Paraaortic lymph node (tissue), 1 donor: ENCODE data around the gene CLCN4.

GRCh38 chrX:2708573-2709451 lies 17.7 kb downstream of the CD99 start:
- PRO-cap, result no peak

DNA sequence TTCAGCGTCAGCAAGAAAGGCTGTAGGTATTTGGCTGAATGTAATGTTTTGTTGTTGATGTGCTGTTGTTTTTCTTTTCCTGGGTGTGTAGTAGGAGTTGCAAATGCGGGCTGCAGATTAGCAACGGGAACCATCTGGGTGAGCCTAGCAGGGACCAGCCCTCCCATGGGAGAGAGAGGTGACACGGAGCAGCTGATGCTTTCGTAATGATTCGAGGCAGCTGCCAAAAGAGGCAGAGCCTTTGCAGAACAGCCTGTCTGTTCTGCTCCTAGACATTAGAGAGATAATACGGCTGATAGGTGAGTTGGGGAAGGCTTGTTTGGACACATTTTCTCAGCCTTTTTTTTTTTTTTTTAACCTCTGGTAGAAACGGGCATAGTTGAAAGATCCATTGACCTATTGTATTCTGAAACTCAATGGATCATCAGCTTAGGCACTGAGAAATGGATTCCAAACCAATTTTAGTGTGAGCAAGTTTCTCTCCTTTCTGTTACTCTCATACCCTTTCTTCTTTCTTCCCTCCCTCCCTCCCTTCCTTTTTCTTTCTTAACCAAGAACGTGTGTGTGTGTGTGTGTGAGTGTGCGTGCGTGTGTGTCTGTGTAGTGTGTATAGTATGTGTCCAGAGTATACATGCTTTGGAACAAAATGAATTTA lies 25.4 kb downstream of the ARSF start:
- PRO-cap, result no peak

GRCh38 chrX:3271788-3272370 lies 74.6 kb downstream of the MXRA5 start:
- PRO-cap, result no peak

DNA sequence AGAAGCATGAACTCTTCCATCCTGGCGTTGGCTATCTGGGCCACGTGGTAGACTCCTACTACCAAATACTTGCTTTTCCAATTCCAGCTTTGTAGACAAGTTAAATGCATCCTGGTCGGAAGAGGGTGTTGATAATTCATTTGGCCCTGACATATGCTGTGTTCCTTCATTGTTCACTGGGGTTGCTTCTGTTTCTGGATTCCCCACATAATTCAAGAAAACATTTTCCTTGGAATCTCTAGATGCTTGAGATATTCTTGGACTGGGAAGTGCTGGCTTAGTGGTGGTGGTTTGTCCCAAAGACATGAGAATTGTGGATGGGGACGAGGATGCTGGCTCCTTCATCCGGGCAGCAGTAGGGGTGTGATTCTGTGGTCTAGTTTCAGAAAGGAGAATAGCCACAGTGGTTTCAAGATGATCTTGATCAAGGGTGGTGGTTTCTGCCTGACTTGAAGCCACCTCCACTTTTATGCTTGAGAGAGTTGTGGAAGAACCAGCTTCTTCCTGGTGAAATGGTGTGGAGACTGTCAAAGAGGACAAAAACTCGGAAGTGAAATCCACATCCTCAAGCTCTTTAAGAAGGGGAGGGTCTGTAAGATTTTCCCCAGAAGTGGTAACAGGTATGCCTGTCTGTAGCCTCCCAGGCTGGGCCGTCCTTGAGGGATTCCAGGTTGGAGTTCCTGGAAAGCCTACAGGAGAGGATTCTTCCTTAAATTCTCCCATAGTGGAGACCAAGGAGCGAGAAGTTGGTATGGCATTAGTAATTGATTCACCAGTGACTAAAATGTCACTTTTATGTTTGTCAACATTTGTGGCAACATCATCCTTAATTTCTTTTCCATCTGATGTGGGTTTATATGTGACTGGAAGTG lies 25.3 kb downstream of the MXRA5 start:
- PRO-cap, result no peak

GRCh38 chrX:3817325-3818130 lies 104.1 kb upstream of the PRKX start:
- PRO-cap, result no peak

GRCh38 chrX:6534266-6534708 lies 631 bp downstream of the VCX3A start:
- PRO-cap, result no peak

DNA sequence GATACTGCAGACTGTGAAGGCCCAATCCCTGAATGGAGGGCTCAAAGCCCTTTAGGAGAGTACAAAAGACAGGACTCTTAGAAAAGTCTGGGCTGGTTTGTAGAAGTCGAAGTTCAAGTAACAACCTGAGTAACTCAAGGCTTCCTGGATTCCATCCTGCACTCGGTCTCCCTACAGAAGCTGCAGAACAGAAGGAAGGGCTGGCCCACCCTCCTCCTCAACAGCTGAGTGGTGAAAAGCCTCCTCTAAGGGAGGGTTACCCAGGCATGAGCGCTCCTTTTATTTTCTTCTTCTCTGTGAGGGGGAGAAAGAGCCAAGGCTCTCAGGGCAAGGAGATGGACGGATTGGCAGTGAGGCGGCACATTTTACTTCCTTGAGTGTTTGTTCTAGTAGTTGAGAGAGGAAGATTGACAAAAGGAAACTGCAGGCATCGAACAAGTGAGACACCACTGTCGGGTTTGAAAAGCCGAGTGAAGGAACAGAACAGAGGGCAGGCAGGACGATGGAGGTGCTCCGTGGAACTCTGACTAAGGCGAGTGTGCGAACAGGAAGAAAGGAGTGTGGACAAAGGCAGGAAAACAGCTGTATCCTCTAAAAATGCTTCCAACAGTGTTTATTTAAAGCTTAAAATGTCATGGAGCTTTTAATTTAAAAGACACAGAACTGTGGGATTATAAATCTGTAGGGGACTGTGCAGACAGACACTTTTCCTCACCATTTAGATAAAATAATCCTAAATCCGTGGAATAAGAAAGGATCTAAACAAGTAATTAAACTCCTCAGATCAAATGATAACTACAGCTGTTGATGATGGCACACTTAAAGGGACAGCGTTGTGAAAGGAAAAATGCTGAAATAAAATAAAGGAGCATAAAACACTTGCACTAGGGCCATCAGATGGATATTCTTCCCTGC lies 38.3 kb upstream of the STS start:
- PRO-cap, result no peak

GRCh38 chrX:7109890-7110279 lies 37.6 kb upstream of the STS start:
- PRO-cap, result no peak

GRCh38 chrX:7148556-7148995 lies 623 bp upstream of the PUDP start:
- PRO-cap, result unidirectional peak, minus-strand start at chrX:7148675

GRCh38 chrX:8987607-8988170 lies 46.2 kb downstream of the FAM9B start:
- PRO-cap, result no peak

DNA sequence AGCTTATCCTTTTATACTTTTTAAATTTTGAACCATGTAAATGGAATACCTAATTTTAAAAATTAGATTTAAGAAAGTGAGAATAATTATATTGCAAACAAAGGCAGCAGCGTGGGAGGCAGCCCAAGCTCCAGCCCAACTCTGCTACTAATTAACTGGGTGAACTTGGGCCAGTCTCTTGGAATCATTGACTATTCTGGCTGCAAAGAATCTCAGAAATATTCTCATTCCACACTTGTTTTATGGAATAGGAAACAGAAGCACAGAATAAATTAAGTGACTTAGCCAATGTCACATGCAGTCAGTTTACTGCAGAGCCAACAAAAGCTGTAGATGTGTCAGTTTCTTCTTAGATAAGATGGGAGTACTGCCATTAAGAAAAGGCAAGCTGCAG lies 132.6 kb upstream of the FAM9B start:
- PRO-cap, result no peak

GRCh38 chrX:9456363-9457023 lies 8.4 kb upstream of the TBL1X start:
- PRO-cap, result no peak

DNA sequence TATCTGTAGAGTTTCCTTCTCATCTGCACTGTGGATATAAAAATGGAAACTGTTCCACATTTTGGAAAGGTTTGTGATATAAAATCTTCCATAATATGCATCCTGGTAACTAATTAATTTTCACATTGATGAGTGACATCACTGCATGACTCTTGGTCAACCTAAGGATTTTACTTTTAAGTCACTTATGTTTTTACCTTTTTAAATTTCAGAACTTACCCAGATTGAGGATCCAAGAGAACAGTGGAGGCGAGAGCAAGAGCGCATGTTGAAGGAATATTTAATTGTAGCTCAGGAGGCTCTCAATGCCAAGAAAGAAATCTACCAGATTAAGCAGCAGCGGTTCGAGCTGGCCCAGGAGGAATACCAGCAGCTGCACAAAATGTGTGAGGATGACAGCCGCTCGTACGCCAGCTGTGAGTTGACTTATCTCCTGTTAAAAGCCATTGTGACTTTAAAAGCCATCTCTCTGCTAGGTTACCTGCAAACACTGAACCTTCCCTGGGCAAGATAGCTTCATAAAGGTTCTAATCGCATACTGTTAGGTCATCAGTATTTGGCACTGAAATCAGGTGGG lies 89.6 kb upstream of the CLCN4 start:
- PRO-cap, result no peak

DNA sequence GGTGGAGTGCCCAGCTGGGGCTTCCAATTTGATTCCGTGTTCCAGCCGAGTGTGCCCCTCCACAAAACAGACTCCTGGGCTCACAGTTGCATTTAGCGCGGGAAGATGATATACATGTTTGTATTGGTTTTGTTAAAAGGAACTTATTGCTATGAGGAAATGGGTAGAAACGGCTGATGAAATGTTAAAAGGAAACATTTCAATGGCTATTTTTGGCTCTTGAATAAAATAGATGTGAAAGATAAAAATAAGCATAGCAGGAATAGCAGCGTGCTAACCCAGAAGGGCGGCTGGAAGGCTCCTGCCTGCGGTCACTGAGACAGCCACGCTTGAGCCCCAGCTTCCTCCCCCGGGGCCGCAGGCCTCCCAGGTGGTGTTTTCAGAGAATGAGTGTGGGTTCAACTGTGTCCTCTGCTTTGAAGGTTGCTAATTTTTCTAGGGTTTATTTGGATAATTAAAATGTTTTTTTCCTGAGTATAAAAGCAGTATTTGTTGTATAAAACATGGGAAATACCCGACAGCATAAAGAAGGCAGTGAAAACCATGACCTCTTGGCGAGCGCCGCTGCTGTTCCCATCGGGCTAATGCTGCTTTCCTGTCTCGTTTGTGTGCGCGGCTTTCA lies 34.9 kb upstream of the CLCN4 start:
- PRO-cap, result no peak

GRCh38 chrX:10156348-10157489 lies at the start of gene CLCN4:
CLCN4 (plus strand) TSS chrX:10156975.
- PRO-cap, result unidirectional peak, plus-strand start at chrX:10156835; bidirectional peak, plus-strand start at chrX:10156984, minus-strand start at chrX:10156860

- PRO-cap, result no peak
Measured at GRCh38 chrX:10166570-10167358, 10.0 kb downstream of the CLCN4 start.

DNA sequence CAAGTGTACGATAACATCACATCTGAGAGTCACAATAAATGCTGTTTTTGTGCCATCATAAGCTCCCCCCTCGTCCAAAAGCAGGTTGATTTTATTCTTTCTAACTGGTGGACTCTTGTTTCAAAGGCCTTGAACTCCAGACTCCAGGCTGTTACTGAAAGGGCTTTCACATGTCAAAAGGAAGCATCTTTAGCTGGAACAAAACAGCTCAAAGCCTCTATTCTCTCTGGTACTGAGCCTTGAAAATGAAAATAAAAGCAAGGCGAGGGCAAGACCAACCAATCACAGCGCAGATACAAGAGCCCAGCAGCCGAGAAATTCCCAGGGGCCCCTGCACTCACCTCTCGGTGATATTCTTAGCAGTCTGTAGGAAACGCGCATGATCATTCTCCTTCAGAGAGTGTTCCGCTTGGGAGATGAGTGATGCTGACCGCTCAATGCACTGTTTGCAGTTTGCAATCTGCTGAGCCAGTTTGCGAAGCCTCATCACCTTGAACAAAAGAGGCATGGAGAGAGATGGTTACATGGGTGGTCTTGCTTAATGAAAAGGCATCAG lies 138.2 kb downstream of the MID1 start:
- PRO-cap, result no peak

DNA sequence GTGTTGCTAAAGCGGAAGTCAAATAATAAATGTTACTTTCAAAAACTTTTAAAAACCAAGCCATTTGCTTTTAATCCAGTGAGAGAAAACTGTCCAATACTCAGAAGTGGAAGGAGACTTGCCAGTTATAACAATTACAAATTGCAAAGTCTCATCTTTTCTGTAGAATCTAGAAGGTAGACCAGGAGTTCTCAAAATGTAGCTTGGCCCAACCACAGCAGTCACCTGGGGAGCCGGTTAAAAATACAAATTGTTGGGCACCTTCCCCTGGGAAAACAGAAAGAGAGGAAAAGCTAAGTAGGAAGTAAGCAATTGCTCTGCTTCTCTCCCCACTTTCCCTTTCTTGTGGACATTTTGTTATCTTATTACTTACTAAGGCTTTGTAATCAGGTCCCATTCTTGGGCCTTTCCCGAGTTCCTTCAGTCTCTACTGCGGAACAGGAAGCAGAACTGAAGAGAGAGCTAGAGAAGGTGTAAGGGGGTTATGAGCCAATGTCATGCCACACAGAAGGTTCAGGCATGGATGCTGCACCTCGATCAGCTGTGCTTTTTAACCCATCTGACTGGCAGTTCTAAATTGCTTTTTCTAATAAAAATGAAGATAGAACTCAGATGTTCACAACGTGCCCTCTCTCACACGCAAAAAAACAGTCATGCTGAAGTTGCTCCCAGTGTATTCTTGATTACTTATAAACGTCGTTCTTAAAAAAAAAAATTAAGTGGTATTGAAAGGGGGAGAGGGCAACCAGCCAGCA lies 83.7 kb downstream of the MID1 start:
- PRO-cap, result no peak

DNA sequence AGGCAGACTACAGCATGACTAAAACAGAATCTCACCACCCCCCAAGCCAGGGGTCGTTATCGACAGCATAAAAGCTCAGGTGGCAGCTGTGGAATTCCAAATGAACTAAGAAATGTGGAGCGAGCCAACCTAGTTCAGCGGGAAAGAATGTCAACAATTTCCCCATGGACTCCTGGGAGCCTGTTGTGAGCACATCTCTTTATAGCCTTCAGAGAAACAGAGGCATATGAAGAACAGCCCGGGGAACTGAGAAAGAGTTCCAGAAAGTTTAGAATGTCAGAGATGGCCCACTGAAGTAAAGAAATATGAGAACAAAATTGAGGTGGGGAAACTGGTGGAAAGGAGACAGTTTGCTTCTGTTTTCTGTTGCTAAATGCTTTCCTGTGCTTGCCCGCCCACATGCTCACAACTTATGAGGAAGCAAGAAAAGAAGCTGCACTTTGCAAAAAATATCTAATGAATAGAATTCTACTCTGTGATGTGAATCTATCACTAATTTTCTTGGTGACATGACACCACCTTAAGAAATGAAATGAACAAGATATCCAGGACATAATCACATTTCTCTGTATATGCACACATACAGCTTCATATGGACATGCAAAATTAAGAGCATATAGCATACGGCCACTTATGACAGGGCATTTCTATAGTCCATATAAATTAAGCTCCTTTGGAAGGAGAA lies 135.3 kb upstream of the MID1 start:
- PRO-cap, result no peak

- PRO-cap, result no peak
Measured at GRCh38 chrX:11461547-11461731, 168.2 kb downstream of the AMELX start.